Mesenchymal stem cell of adipose (primary cell): ENCODE measurements around a stretch of chr7.

- CAGE, long polyA plus RNA, result no peak
These were observed 2.3 kb upstream of the HSPB1 start for GRCh38 chr7:76300114-76300650.

DNA sequence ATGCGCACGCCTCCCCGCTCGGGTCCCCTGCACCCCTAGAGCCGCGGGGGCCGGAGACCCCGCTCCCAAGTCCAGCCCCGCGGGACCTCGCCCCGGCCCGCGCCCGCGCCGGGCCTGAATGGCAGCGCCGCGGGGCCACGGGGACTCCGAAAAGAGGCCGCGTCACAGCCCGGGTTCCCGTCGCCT, 510 bp downstream of the YWHAG start:
- CAGE, long polyA plus RNA, result no peak

- CAGE, long polyA plus RNA, result no peak
These were observed 20.9 kb downstream of the DTX2 start for GRCh38 chr7:76482246-76482969.

DNA sequence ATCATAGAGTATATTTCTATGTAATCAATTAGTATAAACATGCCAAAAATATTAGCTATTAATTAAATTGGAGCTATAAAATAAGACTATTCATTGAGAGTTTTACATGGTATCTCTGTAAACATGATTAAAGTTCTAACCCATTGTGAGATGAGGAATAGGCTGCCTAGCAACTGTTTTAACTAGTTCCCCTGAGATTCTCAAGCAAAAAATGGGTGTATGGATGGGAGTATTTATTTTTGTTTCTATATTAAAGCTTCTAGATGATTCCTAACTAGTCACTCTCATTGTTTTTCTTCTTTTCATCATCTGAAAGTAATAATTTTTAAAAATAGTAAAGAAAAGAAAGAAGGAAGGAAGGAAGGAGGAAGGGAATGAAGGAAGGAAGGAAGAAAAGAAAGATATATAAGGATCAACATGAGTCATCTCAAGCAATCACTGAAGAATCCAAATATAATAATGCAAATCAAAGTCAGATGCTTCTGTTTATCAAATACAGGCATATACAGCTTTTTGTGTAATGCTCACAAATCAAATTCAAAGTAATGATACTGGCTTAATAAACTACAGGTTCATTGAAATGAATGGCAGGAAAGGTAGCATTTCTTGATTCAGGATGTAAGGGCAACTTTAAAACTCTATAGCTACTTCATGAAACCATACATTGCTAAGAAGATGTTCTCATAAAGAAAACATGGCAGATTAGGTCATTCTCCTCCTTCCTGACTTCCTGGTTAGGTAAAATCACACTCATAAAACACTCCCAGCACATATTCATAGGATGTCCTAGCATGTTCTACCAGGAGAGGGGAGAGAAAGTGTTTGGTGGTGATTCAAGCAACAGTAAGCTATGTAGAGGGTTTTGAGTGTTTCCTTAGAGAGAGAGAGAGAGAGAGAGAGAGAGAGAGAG, 36.6 kb upstream of the SPDYE16 start:
- CAGE, long polyA plus RNA, result no peak

DNA sequence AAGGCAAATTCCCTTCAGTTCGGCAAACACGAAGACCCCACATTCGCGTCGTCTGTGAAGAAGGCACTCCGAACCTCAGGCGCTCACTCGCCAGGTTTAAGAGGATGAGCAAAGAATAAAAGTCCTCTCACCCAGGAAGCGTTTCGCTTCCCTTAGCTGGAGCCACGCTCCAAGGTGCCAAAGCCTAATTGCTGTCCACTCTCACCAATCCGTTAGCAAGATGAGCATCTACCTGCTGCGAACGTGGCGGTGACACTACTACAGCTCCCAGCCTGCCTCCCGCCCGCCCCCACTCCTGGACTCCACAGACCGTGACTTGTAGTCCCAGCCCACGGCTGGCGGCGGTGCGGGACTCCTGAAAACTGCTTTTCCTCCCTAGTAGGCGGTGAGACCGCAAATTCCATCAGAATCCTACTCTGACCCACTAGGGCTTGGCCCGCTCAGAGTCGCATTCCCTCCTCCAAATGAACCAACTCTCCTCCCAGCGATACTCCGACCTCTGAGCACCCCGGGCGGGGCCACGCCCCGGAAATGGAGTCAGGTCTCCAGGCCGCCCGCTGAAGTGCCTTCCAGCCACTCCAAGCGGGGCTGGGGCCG, 615 bp upstream of the PTPN12 start:
- CAGE, long polyA plus RNA, result no peak

GRCh38 chr7:77562941-77563801, 26.1 kb downstream of the PTPN12 start:
- CAGE, long polyA plus RNA, result no peak

DNA sequence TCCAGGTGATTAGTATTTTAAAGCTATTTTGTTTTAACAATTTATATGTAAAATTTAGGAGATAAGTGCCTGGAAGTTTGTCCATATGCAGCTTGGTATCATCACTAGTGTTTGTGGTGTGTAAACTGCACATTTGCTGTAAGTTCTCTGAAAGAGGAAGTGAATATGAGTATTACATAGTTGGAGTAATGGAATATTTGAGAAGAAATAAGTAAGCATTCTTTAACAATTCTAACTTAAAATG, 2.0 kb downstream of the RSBN1L start:
- CAGE, long polyA plus RNA, result no peak

- CAGE, long polyA plus RNA, result no peak
These were observed 15.0 kb downstream of the RSBN1L start for GRCh38 chr7:77711211-77711680.

DNA sequence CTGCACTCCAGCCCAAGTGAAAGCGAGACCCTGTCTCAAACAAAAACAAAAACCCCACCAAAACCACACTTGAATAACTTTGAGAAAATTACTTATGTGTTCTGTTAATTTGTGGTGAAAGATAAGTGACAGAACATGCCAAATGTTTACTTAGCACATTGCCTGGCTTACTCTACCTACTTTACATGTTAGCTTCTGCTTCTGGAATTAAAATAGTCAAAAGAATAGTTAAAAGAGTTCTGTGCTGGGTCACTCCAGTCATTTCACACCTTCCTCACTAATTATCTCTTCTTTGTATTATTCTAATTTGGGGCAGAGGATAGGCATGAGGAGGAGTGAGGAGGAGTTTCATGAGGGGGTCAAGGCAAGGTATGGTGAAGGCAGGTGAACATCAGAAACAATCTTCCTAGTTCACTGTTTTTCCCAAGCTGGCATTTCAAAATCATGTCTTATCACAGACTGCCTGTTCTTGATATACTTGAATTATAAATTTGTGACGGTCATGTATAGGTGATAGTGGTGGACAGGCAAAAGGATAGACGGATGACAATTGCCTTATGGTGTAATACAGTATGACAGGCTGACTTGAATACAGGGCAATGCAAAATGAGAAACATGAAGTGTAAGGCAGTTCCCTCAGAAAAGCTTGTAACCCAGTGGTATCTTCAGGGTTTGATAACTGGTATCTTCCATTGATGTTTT, 9.6 kb downstream of the TMEM60 start:
- CAGE, long polyA plus RNA, result no peak

- CAGE, long polyA plus RNA, result no peak
These were observed 191.9 kb upstream of the TMEM60 start for GRCh38 chr7:77990052-77990669.

- CAGE, long polyA plus RNA, result no peak
These were observed 113.2 kb downstream of the MAGI2 start for GRCh38 chr7:79340217-79340739.

GRCh38 chr7:80041403-80041602, 93.3 kb upstream of the GNAI1 start:
- CAGE, long polyA plus RNA, result no peak

- CAGE, long polyA plus RNA, result no peak
These were observed 6.8 kb upstream of the GNAI1 start for GRCh38 chr7:80127750-80128230.

GRCh38 chr7:80526436-80526914, 14.6 kb upstream of the GNAT3 start:
- CAGE, long polyA plus RNA, result no peak

GRCh38 chr7:80583850-80584285, 54.6 kb upstream of the CD36 start:
- CAGE, long polyA plus RNA, result no peak

GRCh38 chr7:80647209-80647662, 8.8 kb downstream of the CD36 start:
- CAGE, long polyA plus RNA, result no peak

GRCh38 chr7:82263951-82264204, 179.7 kb downstream of the CACNA2D1 start:
- CAGE, long polyA plus RNA, result no peak

GRCh38 chr7:85201517-85201716, 14.6 kb upstream of the SEMA3D start:
- CAGE, long polyA plus RNA, result no peak

- CAGE, long polyA plus RNA, result no peak
These were observed 23.3 kb downstream of the TMEM243 start for GRCh38 chr7:87196056-87196741.

GRCh38 chr7:87344528-87344766, 1.0 kb upstream of the CROT start:
- CAGE, long polyA plus RNA, result no peak